Measurements from ENCODE around the gene N4BP3.

DNA sequence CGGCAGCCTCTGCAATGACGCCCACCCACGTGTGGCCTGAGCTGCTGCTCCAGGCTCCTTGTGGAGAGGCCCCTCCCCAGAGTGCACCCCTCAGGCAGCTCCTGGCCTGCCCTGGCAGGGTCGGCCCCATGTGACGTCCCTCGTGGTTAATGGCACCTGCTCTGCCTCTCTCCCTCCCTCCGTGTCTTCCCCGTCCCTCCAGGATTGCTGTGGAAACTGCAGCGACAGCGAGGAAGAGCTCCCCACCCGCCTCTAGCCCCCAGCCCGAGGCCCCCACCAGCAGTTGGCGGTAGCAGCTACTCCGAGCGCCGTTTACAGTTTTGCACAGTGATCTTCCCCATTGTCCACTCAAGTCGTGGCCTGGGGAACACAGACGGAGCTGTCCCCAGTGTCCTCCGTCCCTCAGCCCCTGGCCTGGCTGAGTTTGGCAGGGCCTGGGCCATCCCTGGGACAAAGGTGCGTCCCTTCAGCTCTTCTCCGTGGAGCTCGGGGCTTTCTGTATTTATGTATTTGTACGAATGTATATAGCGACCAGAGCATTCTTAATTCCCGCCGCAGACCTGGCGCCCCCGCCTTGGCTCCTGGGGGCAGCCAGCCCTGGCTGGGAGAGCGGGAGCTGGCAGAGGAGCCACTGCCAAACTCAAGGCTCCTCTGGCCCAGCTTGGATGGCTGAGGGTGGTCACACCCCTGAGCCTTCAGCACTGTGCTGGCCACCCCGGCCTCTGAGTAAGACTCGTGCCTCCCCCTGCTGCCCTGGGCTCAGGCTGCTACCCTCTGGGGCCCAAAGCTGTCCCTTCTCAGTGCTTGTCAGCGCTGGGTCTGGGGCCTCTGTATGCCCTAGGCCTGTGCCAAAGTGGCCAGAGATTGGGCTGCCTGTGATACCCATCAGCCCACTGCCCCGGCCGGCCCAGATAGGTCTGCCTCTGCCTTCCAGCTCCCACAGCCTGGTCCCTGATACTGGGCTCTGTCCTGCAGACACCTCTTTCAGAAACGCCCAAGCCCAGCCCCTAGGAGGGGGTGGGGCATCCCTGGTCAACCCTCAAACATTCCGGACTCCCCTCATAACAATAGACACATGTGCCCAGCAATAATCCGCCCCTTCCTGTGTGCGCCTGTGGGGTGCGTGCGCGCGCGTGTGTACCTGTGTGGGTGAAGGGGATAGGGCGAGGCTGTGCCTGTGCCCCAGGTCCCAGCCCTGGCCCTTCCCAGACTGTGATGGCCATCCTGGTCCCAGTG lies 4.7 kb upstream of the PRR7 start:
- PRO-cap = no peak

- PRO-cap = no peak
Observed at GRCh38 chr5:177444086-177444492, 2.5 kb upstream of the PRR7 start.

DNA sequence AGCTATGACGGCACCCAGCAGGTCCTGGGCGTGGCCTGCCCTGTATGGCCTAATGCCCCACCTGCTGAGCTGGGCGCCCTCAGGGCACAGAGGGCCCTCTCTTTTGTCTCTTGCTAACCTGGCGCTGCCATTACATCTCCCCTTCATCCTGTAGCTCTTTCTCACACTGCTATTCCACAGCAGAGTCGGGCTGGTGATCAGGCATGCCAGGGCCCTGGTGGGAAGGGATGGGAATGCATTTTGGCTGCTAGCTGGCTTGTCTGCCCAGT lies 6.0 kb downstream of the PRR7 start:
- PRO-cap = no peak

DNA sequence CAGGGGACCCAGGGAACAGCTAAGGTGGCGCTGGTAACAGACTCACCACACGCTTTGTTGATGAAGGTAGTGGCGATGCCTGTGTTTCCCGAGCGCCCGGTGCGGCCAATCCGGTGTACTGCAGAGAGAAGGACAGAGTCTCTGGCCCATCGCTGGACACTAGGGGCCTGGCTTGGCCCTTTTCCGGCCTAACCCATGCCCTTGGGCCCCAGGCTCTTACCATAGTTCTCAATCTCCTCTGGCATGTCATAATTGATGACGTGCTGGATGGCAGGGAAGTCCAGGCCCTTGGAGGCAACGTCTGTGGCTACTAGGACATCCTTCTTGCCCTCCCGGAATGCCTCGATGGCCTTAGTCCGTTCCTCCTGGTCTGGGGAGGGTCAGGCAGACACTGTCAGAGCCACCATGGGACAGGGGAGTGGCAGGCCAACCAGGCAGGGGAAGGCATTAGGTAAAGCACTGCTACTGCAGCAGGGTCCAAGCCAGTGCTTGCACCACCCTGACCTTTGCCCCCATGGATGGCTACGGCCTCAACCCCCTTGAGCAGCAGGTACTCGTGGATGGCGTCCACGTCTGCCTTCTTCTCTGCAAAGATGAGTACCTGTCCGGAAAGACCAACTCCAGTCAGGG lies 2.8 kb upstream of the DOK3 start:
- PRO-cap = no peak

DNA sequence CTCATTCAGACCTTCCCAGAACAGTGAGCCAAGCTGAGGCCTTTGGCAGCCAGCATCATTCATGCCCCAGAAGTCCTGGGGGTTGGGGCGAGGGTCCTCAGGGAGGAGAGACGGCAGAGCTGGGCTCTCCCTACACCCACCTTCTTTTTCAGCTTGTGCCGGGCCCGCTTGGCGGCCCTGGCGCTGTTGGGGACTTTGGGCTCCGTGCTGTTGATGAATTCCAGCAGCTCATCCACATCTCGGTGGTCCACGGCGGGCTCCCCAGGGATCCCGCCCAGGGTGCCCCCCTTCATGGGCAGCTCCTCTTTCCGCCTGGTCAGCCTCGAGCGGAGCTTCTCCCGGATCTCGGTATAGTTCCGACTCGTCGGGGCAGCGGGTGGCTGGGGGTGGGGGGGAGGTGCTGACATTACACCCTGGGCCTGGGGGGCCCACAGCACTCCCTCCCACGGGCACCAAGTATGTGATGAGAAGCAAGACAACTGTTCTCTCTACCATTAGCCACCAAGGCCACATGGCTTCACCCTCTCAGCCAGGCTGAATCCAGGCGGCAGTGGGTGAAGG lies 14.5 kb upstream of the DDX41 start:
- PRO-cap = no peak

- PRO-cap = no peak
Observed at GRCh38 chr5:177545443-177546086, 8.8 kb downstream of the FAM193B start.

DNA sequence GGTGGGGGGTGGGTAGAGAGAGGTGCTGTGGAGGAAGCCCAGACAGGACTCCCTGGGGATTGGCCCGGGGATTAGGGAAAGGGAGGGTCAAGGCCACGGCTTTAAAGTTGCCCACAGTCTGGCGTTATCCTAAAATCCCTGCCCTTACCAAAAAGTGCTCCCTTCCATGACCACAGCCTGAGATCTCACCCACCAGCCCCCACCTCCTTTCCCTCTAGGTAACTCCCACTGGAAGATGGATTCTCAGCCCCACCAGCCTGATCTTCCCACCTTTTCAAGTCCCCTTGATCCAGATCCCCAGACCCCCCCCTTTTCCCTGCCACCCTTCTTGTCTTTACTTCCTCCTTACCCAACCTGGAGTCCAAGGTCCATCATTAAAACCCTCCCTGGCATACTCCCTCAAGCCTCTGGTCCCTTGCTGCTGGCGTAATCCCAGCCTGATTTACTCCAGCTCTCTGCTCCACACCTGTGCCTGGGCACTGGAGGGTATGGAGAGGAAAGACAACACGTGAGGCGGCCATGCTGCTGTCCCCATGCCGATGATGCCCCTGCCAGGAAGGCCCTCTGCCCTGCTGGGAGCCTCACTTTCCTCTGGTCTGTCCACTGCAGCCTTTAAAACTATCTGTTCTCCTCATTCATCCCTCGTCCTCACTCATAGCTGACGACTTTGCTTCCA lies 5.0 kb downstream of the B4GALT7 start:
- PRO-cap = no peak

DNA sequence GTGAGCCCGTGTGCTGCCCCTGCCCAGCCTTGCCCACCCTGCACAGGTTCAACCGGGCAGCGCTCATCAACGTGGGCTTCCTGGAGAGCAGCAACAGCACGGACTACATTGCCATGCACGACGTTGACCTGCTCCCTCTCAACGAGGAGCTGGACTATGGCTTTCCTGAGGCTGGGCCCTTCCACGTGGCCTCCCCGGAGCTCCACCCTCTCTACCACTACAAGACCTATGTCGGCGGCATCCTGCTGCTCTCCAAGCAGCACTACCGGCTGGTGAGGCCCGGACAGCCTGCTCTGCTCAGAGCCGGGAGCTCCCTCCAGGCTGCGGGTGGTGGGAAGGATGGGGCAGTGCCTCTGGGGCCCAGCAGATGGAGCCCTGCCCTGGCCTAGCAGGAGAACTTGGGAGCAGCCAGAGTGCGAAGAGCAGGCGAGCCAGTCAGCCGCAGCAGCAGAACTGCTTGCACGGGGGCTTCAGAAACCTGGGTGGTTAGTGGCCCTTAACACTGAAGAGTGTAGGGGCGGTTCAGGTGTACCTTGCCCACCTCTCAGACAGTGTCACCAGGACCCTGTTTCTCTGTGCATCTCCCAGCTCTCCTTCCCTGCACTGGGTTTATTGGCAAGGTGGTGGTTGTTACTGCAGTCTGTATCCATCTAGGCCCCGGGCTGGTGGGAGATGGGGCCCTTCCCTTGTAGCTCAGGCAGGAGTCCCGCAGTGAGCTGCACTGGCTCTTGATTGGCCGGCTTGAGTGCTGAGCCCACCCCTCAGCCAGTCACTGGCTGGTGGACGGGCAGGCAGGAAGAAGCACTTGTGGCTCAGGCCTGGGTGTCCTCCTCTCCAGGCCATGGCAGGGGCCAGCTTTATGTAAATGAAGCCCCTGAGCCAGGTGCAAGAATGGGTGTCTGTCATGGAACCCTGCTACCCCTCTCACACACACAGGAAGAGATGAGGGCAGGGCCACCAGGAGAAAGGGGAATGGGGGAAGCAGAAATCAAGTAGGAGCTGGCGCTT lies 7.6 kb downstream of the B4GALT7 start:
- PRO-cap = no peak

DNA sequence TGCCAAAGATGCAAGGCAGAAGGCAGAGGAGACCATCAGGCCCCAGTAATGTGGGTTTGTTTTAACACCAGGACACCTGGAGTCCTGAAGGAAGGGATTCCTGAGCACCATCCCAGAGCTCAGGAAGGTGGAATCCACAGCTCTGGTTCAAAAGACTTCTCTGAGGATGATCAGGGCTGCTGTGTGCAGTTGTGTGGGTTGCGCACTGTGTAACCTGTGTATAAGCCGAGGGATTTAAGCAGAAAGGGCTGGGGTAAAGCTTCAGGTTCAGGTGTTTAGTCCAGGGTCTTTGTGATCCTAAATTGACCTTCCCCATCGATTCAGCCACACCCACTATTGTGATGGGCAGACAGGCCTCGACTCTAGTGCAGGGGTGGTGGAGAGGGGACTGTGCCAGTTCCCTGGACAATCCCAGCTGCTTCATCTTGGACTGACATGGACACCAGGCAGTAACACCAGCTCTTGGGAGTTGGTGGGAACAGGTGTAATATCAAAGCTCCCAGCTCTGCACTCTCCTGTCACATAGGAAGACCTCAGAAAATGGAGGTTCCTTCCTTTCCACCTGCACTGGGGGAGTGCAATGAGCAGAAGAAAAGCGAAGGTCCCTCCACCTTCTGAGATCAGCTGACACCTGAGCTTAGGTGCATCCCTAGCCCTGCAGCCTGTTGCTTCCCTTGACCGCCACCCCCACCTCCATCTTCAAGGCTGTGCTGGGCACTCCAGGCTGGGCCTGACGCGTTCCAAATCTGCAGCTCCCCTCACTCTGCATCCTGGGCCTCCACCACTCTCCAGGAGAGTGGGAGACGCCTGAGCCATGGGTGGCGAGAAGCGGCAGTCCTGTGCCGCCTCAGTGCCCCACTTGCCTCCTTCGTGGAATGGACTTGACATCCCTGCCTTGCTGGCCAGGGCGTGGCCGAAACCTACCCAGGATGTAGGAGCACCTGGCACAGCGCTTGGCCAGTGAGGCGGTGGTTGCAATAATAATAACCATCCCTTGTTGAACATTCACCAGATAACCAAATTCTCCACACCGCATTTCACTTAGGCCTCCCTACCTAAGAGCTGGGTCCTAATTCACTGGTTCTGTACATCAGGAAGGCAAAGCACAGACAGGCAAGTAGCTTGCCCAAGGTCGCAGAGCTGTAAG lies 11.3 kb downstream of the B4GALT7 start:
- PRO-cap = no peak

DNA sequence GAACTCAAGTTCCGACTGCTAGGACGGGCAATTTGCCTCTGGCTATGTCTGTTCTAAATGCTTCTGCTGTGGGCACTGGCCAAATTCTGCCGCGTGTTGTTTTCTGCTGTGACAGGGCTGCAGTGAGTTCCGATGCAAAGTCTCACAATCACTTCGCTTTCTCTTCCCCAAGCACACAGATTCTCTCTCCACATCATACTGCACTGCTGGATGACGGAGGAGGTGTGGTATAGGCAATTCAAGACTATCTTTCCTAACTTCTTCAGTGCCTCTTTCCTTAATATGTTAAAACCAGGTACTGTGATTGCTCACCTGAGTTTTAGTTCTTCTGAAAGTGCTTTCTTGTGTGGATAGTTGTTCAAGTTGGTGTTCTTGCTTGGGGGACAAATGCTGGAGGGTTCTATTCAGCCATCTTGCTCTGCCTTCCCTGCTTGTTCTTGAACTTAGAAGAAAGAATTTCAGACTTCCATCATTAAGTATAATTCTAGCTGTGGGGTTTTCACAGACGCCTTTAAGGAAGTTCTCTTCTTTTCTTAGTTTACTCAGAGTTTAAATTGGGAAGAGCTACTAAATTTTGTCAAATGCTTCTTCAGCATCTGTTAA lies 41.7 kb downstream of the B4GALT7 start:
- PRO-cap = no peak

- PRO-cap = unidirectional peak, plus-strand start at chr5:178006722; unidirectional peak, plus-strand start at chr5:178006875
Observed at GRCh38 chr5:178006650-178007088, 10.6 kb upstream of the PROP1 start.

- PRO-cap = no peak
Observed at GRCh38 chr5:178090965-178091424, 22.3 kb upstream of the N4BP3 start.

GRCh38 chr5:178112968-178113968 lies at the start of gene N4BP3:
N4BP3 (plus strand) TSS chr5:178113532.
- PRO-cap = no peak

DNA sequence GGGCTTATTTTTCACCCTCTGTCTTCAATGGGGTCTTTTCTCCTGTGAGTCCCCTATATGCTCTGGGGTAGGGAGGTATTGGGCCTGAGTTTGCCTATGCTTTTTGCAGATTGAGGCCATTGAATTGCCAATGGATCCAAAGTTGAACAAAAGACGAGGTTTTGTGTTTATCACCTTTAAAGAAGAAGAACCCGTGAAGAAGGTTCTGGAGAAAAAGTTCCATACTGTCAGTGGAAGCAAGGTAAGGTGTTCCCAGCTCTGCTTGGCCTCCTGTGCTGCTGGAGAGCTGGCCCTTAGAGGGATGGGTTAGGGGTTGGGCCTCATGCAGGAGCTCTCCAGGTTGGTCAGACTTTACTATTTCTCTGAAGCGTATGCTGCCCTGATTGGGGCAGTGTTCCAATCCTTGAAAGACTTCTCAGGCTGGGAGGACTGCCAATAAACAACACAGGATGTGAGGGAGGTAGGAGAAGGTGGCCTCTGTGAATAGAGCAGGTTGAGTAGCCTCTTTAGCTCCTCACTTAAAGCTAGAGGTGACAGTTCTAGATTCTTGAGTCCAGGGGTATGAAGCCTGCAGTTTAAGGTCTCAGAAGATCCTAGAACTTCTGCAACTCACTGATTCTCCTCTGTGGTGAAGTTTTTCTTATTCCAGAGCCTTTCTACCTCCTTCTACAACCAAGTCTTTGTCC lies 2.8 kb downstream of the HNRNPAB start:
- PRO-cap = unidirectional peak, minus-strand start at position 269 of the sequence; unidirectional peak, minus-strand start at position 348 of the sequence

GRCh38 chr5:178212153-178212779 lies 7.9 kb downstream of the HNRNPAB start:
- PRO-cap = no peak

DNA sequence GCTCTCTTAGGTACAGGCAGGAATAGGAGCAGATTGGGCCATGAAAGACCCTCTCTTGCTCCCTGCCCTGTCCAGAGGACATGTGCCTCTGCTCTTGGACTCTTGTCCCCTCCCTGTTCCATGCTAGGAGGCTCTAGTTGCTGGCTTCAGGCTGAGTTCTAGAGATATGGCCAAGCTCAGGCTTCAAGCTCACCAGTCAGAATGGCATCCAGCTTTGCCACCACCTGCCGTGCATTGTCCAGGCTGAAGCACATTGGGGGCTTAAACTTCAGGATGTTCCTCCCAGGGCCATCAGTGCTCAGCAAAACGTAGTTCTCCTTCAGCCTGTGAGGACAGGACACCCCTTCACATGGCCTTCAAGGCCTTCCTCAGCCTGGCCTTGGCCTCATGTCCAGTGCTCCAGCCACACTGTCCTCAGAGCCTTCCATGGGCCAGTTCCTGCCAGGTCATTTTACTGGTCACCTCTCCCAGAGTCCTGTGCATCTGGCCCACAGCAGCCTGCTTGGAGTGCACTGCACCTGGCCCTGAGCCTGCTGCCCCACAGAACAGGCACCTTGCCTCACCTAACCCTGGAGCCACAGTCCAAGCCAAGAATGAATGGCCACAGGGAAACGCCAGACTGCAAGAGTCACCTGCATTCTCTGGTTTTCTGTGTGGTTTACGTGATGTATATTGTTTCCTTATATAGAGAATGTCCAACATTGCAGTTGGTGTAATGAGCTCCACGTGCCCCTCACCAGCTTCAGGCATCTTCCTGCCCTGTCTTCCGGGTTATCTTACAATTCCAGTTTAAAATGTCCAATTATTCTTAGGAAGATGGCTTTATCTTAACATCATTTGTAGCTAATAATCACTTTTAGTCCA lies 8.7 kb downstream of the HNRNPAB start:
- PRO-cap = no peak

DNA sequence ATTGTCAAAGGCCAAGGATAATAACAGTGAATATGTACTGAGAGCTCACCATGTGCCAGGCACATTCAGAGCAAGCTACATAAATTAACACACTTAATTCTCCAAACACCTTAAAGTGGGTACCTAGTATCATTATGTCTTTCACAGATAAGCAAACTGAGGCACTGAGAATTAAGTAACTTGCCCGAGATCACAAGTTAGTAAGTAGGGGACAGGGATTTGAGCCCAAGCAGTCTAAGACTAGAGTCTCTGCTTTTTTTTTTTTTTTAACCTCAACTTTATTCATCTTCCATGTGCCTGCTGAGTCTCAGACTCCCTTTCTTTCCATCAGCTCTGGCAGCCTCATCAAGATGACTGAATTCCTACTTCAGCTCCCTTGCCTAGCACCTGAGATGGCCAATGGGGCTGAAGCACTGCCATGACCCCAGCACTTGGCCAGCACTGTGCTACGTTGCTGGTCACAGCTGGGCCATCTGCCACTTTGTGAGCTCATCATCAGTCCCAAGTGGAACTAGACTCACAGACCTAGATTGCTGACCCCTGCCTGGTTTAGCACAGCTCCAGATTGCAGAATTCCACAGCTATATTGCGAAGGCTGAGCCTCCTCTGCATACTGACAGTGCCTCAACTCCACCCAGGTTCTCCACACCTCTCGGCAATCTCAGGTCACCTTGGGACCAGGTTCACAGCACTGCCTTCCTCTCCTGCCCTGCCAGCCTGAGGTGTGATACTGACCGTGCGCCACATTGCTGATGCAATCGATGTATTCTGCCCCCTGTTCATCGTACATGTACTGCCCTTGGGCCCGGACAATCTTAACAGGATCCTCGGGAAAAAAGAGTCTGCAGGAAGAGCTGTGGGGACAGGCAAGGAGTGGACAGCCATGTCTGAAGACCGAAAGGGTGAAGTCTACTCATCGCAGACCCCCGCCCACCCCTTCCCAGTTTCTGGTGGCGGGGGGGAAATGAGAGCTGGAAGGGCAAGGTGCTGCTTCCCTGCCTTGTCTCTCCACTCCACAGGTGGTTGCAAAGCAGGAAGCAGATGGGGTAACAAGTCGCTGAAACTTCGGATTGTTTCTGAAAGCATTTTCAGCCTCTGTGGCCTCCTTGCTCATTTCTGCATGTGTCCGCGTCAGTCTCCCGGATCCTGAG lies 1.6 kb downstream of the PHYKPL start:
- PRO-cap = no peak

DNA sequence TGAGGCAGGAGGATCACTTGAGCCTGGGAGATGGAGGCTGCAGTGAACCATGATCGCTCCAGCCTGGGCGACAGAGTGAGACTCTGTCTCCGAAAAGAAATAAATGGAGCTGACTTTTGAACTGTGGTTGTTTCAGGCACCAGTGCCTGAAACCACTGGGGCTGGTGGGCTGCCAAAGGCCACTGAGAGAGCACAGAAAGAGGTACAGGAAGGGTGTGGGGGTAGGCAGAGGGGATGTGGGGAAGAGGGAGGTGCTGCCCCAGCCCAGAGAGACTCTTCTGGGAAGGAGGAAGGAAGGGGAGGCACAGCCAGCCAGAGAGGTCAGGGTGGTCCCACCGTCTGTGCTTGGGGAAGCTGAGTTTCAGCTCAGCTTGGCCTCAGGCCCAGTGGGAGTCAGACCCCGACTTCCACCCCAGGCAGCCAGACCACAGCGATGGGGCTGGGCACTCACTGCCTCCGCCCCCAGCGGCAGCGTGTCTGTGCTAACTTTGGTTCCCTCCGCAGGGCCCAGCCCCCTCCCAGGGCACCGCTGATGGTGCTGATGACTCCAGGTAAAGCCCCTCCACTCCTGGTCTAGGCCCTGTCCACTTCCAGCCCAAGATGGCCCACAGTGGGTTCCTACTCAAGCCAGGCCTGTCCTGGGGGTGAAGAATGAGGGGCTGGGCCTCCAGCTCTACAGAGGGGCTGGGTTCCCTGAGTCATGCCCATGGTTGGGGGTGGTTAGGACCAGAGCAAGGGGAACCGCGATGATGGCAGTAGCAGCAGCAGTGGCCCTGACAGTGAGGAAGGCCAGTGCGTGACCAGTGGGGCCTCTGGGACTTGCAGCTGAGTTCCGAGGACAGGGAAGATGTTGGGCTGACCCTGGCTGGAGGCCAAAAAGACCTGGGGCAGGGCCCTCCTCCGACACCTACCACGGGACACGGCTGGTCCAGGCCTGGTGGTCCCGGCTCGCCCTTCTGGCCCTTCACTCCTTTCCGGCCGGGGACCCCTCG lies 8.8 kb upstream of the PHYKPL start:
- PRO-cap = no peak

- PRO-cap = no peak
Observed at GRCh38 chr5:178589006-178589594, 1.1 kb downstream of the COL23A1 start.

DNA sequence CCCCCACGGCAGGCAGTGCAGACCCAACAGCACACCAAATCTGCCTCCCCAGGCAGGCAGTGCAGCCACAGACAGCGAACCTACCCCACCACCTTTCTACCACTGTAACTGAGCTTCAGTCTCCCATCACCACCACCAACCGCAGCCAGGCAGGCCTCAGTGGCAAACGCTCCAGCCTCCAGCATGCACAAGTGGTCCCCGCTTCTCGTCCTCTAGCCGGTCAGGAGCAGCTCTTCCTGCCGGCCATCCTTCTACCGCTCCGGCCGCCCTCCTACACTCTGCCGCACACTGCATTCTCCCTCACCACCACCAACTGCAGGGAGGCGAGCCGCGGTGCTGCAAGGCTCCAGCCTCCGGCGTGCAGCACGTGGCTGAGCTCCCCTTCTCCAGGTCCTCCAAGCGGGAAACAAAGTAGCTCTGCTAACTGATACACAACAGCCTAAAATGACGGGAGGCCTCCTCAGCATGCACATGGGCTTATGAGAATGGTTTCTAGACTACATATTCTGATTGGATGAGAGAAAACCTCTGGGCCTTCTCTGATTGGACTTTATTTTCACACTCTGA lies 27.3 kb upstream of the ZNF354B start:
- PRO-cap = no peak

All from bile duct (tissue), 1 donor.